ENCODE measurements around a stretch of chr1.

- PRO-cap, 2 experiments: no peak in any of the 2 experiments
Observed at GRCh38 chr1:3456566-3457215, 2.2 kb downstream of the ARHGEF16 start.

GRCh38 chr1:3466958-3467639 is 12.6 kb downstream of the ARHGEF16 start:
- PRO-cap, 2 experiments: peak in 2 of 2 experiments; most common plus-strand start chr1:3467368 (in 2)

DNA sequence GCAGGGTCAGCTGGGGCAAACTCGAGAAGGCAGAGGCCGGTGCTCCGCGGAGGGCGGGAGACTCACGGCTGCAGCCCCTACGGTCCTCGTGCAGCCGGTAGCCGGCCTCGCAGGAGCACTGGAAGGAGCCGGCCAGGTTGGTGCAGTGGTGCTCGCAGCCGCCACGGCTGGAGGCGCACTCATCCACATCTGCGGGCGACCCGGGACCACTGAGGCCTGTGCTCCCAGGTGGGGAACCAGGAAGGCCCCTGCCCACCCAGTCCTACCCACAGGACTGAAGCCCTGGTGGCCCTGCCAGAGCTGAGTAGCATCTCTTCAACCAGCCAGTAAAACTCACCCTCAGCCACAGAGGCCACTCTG is 55.3 kb downstream of the ARHGEF16 start:
- PRO-cap, 2 experiments: no peak in any of the 2 experiments

GRCh38 chr1:3547292-3548112 is 63.8 kb downstream of the MEGF6 start:
- PRO-cap, 2 experiments: no peak in any of the 2 experiments

DNA sequence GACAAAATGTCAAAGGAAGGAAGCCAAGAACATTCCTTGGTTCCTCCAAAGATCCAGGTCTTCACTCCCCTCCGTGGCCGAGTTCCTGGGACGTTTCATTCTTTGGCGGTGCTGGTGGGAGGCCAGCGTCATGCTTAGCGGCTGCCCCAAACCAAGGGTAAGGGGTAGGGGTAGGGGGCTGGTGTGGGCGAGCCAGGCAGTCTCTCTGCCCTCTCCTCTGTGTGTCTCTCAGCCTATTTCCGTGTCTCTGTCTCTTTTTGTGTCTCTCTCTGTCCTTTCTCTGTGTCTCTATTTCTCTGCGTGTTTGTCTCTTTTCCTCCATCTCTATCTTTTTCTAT is 49.4 kb downstream of the MEGF6 start:
- PRO-cap, 2 experiments: no peak in any of the 2 experiments

- PRO-cap, 2 experiments: no peak in any of the 2 experiments
Observed at GRCh38 chr1:3675152-3675800, 23.0 kb downstream of the TP73 start.

DNA sequence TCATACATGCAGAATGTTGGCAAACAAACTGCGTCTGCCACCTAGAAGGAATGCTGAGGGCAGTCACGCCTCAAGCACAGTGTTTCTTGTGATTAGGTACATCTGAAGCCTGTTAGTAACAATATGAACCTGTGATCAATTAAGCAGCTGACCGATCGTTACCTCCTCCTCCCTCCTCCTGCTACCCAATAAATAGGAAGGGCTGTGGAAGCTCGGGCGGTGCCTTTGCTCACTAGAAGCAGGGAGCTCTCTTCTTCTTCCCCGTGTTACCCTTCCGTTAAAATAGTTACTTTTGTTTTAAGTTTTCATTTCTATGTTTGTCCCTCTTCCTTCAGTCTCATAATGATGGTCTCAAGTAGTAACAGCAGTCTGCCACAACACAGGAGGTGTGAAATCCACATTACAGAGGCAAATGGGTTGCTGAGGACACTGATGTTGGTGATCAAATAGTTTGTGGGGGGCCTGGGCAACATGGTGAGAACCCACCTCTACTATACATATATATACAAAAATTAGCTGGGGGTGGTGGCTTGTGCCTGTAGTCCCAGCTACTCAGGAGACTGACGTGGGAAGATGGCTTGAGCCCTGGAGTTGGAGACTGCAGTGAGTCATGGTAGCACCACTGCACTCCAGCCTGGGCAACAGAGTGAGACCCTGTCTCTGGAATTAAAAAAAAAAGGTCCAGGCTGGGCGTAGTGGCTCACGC is 13.8 kb upstream of the LRRC47 start:
- PRO-cap, 2 experiments: no peak in any of the 2 experiments

DNA sequence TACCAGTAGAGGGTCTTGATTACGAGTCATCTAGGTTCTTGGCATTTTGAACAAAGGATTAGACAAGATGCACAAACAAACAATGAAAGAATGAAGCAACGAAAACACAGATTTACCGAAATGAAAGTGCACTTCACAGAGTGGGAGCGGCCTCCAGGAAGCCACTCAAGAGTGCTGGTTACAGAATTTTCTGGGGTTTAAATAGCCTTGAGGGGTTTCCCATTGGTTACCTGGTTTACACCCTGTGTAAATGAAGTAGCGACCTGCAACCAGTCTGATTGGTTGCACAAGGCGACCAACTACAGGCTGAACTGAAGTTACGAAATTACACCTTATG is 22.0 kb upstream of the C1orf174 start:
- PRO-cap, 2 experiments: no peak in any of the 2 experiments

DNA sequence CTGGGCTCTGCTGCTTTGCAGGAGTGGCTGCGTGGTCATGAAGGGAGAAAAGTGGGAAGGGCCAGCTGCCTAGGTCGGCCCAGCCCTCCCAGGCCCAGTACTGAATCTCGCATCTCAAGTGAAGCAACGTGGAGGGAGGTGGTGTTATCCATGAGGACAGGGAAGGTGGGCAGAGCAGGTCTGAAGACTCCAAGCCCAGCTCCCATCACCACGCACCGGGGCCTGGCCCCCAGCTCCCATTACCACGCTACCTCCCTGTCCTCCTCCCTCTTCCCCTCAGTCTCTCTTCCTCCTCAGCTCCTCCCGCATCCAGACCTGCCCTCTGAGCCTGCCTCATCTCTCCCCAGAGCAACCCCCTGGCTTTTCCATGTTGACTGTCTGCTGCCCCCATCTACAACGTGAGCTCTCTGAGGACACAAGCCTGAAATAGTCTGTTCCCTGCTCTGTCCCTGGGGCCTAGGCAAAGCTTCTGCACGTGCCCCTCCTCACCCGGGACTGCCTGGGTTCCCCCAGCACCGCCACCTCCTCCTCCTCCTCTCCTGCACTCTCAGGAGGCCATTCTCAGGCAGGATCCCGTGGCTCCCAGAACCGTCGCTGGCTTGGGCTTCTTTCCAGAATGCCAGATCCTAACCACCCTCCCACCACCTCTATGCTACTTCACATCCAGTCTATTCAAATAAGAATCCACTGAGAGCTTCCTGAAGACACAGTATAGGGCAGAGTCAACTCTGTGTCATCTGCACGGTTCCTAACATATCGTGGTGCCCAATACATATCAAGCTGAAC is 11.4 kb downstream of the NPHP4 start:
- PRO-cap, 2 experiments: no peak in any of the 2 experiments

DNA sequence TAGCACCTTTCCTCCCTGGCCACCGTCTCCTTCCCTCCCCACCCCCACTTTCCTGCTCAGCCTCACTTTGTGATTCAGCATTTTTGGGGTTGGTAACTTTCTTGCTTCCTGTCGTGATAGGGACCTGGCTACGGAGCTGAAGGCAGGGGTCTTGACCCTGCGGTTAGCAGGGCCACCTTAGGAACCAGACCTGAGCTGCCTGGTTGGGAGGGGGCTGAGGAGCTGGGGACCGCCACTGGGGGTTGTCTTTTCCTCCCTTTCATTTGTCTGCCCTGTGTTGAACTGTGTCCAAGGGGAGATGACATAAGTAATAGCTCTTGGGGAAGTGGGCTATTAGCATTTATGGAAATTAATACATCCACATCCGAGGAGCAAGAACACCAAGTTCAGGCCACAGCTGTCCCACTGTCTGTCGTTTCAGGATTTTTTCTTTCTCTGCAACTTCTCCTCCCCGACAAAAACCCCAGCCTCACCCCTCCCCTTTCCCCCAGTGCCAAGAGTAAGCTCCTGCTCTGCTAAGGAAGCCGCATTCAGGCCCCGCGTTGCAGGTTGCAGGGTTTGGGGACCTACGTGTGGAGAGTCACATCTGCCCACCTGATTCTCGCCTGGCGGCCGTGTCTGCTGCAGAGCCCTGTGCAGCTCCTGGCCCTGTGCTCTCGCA is 1.6 kb upstream of the NPHP4 start:
- PRO-cap, 2 experiments: no peak in any of the 2 experiments

DNA sequence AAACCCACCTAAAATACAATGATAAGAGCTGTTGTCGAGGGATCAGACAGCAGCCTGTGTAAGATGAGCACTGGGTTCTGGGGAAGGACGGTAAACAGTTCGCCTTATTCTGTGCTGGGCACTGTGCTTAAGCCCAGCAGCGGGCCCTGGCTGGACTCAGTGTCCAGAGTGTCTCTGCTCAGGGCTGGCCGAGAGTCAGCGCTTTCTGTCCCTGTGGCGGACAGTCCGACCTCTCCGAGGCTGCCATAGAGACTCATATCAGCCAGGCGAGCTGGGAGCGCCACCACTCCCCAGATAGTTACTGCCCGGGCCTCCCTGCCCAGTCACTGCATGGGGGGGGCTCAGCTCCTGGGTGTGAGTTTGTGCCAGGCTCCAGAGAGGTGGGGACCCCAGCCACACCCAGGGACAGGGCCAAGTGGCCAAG is 14.7 kb upstream of the NPHP4 start:
- PRO-cap, 2 experiments: no peak in any of the 2 experiments

- PRO-cap, 2 experiments: no peak in any of the 2 experiments
Observed at GRCh38 chr1:6014095-6014958, 22.1 kb upstream of the NPHP4 start.

DNA sequence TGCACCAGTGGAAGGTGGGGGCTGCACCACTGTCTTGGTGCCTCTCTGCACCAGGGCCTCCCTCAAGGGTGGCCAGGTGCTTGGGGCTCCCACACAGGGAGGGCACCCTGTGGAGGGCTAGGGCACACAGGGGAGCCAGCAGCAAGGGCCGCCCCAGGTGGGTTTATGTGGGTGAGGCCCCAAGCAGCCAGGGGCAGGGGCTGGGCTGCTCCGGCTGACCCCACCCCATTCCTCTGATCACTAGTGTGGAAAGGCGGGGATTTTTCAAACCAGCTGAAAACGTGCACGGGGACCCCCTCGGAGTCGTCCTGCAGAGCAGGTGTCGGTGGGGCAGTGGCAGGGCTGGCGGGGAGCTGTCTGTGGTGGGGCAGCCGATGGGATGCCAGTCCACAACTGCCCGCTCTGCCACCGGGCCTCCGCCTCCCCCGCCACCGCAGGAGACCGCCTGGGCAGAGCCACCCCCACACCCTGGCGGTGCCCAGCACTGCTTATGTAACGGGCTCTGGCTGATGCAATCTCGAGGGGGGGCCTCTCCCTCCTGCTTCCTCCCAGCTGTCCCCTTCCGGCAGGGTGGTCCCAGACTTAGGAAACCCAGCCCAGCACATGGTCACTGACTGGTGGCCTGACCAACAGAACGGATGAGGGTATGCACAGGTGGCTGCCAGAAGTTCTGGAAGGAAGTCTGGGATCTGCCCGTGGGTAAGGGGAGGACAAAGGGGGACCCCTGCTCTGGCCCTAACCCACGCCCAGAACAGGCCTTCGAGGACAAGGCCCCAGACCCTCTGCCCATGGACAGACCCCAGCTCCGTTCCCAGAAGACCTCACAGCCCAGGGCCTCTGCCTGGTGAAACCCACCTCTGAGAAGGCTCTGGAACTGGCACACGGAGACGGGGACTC is 9.4 kb downstream of the CHD5 start:
- PRO-cap, 2 experiments: no peak in any of the 2 experiments

- PRO-cap, 2 experiments: no peak in any of the 2 experiments
Observed at GRCh38 chr1:6183868-6185019, 4.1 kb upstream of the CHD5 start.

DNA sequence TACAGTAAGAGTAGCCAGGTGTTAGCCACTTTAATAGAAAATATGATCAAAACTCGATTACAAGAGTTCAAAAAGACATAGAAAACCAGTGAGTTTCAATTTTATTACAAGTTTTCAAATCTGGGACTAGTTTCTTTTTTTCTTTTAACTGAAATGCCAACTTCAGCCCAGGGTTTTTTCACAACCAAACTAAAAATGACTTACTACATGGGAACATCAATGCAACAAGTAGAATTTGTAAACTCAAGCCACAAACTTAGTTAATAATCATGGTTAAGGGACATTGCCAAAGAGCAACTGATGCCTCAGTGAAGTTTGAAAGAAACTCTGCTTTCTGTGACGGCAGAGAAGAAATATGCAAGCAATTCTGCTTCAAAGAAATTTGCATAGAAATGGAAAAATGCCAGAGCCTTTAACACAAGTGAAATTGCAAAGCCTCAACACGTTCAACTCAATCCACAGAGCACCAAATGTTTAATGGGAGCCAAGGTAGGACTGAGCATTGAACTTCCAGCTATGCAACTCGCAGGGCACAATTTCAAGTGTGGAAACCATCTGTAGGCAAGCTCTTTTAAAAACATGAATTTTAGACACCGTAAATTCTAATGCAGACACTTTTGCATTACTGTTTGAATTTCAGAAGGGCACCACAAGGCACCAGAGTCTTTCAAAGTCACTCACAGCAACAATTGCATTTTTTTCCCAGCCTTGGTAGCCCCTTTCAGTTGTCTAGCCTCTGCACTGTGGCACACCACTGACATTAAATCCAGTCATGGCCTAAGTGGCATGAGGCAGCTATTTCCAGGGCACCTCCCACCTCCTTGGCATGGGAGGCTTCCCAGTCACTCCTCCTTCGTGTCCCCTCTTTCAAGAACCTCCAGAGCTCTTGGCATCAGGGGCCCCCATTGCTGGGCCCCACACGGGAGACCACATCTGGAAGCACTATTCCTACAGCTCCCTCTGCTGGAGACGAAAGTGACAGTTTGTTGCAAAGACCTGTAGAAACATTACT is 5.2 kb upstream of the CHD5 start:
- PRO-cap, 2 experiments: no peak in any of the 2 experiments

GRCh38 chr1:6218682-6219581 is 13.0 kb downstream of the RNF207 start:
- PRO-cap, 2 experiments: no peak in any of the 2 experiments

- PRO-cap, 2 experiments: no peak in any of the 2 experiments
Observed at GRCh38 chr1:6247056-6247918, 3.3 kb downstream of the HES3 start.

DNA sequence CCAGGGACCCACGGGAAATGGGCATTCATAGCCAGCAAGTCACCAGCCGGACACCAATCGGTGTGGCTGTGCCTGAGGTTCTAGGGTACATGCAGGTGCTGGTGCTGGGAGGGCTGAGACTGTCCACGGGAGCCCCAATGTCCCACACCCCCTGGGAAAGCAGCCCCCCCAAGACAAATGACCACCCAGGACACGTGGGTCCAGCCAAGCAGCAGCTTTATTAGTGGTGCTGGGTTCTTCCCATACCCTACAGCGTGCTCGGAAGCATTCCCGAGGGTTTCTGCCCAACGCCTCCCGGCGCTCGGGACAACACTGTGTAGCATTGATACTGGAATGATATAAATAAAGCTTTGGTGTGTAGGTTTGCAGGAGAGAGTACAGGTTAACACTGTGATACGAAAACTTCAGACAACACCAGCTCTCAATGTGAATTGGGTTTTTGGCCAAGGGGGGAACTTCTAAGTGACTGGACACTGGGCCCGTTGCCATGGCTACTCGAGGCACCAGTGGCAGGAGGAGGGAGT is 3.2 kb upstream of the GPR153 start:
- PRO-cap, 2 experiments: no peak in any of the 2 experiments

- PRO-cap, 2 experiments: no peak in any of the 2 experiments
Observed at GRCh38 chr1:6300281-6301027, 39.6 kb upstream of the GPR153 start.

DNA sequence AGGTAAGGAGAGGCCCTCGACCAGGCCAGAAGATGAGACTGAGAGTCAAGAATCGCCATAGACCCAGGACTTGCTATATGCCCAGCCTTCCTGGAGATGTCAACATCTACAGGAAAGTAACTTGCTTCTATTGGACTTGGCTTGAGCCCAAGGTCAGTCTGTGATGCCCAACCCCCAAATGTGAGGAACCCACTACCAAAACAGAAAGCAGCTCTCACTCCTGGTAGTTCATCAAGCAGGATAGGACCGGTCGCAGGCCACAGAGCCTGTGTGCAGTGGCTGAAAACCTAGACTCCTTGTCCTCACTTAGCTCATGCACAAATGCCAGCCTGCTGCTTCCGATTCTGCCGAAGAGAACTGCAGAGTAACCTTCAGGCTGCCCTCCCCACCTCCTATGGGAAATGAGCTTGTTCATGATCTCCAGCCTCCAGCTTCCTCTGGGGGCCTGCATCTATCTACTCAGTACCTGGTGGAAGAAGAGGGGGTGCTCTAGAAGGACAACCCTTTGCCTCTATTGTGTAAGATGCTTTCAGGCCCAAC is 1.4 kb downstream of the ACOT7 start:
- PRO-cap, 2 experiments: no peak in any of the 2 experiments

Measured in Metastatic Liver Carcinoma in the Adrenal Gland (tissue), 2 donors.